Kidney (tissue), 2 donors: ENCODE results near the genes FGD1, RRAGB, FAAH2 and LAS1L.

DNA sequence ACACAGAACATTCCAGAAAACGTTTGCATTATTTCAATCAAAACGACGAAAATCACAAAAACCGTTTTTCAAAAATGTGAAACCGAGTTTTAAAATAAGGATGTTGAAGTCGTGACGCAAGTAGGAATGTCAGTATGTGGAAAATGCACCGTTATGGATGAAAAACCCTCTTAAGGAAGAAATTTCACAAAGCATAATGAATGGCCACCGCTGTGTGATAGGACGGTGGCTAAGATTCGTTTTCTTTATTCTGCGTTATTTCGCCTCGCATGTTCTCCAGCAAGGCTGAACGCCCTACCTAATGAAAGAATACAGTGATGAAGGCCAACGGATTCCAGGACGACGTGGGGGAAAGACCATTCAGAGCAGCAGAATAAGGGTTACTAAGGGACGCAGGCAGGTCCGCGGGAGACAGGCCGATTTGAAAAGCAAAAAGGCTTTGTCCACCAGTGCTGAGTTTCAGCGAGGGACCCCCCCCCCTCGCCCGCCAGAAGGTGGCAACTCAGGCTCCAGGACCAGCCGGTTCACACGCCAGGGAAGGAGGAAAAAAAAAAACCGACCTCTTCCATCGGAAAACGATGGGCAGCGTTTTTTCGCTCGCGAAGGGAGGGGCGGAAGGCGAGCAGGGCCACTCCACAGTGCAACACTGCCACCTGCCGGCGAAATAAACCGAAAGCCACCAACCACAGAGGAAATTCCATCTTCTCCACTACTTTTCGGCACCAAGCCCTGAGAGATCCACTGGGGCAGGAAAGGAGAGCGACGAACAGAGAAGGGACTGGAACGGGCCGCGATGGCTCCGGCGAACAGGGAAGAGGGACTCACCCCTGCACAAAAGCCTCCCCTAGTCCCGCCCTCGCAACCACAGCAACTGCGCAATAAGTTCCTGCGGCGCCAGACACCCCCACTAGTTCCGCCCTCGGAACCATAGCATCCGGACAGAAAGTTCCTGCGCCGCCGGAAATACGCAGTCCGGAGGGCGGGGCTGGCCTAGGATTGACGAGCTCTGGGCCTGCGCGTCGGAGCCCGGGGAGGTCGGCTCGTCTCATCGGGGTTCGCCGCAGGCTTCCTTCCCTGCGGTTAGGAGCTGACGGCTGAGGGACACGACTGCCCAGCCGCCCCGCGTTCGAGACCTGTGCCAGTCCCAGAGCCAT lies 23.7 kb downstream of the FAM156A start:
- PRO-cap, result unidirectional peak, minus-strand start at position 530 of the sequence; bidirectional peak, plus-strand start at position 1,011 of the sequence, minus-strand start at position 846 of the sequence
- RRBS, result 0% methylated on average over 3 of the region's 78 CpGs

GRCh38 chrX:52990020-52990444 lies 31.7 kb upstream of the FAM156A start:
- PRO-cap, result no peak
- RRBS, result no CpG with 5 or more reads among the region's 4 CpGs

- PRO-cap, result no peak
- RRBS, result no CpG with 5 or more reads among the region's 21 CpGs
These were observed 2.6 kb downstream of the TSPYL2 start for GRCh38 chrX:53084348-53085547.

DNA sequence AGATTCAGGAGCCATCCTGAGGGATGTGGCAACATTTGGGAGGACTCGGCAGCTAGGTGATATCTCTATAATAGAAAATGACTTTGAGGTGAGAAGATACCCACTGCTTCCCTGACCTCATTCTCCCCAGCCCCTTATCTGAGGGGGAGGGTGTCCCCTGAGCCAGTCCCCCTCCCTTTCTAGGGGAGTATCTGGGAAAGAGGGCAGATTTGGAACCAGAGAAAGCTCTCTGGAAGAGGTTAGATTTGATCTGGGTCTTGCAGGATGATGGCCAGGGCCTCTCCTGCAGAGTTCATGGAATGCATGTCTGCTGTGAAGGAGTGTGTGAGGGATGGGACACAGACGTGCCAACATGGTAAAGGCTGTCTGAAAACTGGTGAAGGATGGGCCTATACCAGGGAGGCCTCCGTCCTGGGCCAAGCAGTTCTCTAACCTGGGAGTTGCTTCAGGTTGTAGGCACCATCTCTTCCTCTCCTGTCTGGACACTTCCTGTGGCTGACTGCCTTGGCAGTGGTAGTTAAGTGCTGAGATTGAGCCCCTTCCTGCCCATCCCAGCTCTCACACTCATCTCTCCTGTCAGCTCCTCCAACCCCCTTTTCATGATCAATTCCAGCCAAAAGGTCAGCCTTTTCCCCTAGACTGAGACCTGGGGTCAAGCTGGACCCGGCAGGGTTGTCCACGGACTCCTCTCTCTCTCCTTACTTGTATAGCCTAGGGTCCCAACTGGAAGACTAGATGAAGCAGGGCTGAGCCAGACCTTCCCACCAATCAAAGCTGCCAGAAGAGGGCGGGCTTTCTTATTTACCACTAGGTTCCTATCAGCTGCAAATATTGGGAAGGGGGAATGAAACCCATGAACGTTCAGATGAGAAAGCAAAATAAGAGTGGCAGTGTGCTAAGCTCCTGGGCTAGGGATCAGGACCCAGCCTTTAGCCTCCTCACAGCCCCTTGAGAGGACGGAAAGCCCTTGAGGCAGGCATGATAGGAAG lies 34.7 kb downstream of the KDM5C start:
- PRO-cap, result unidirectional peak, minus-strand start at position 178 of the sequence; unidirectional peak, minus-strand start at position 571 of the sequence
- RRBS, result no CpG with 5 or more reads among the region's 8 CpGs

DNA sequence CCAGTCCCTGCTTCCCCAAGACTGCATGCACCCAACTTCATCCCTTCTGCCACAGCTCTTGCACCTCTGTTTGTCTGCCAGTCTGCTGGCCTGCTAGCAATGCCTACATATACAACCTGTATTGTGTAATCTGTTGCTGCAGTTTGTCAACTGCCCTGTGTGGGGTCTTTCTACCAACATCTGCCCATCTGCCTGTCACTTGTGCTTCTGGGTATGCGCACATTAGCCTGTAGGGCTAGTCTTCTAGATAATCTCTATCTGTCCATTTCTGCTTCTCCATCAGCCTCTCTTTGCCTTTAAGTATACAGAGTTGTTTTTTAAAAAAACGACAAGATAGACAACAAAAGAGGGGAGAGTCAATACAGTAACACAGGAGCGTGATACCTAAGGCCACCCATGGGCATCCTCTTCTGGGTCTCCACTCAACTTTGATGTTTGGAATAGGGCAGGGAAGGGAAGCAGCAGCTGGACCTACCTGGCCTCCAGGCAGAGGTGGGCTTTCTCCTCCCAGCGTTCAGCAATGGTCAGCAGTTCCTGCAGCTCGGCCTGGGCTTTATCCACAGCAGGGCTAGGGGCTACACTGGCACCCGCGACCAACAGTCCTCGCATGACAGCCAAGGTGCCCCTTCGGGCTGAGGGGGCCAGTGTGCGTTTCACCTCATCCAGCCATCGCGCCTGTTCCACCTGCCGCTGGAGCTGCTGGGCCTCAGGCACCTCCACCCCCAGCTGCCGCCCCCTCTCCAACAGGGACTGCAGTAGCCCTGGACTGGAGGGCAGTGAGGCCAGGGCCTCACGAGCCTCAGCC lies 28.6 kb downstream of the KDM5C start:
- PRO-cap, result unidirectional peak, minus-strand start at position 289 of the sequence
- RRBS, result no CpG with 5 or more reads among the region's 15 CpGs

DNA sequence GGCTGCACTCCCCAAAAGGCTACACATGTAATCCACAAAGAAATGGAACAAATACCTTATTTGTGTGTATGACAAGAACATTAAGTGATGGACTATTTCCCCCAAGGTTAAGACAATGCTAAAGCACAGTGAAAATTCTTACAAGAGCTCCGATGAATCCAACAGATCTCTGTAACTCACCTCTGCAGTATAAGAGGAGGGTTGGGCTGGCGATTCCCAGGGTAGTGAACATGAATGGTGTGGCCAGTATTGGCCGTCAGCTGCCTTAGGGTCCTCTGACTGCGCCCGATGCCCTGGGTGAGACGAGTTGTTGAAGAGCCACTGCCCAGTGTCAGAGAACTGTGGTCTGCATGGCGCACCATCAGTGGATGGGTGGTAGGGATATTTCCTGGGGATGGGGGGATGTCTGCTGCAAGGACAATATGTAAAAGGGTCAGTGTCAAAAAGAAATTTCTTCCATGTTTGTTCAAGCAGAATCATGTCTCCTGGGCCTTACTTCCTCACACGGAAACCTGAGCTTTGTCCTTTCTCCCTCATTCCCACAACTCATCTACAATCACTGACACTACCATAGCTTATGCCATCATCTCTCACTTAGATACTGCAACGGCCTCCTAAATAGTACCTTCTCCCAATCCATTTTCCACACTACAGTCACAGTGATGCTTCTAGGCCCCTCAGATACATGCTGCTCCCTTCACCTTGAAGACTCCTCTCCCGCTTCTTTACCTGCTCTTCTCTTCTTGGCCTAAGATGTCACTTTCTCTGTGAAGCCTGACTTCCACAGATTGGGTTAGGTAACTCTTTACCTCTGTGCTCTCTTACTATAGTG lies 126.1 kb upstream of the HSD17B10 start:
- PRO-cap, result no peak
- RRBS, result no CpG with 5 or more reads among the region's 10 CpGs

DNA sequence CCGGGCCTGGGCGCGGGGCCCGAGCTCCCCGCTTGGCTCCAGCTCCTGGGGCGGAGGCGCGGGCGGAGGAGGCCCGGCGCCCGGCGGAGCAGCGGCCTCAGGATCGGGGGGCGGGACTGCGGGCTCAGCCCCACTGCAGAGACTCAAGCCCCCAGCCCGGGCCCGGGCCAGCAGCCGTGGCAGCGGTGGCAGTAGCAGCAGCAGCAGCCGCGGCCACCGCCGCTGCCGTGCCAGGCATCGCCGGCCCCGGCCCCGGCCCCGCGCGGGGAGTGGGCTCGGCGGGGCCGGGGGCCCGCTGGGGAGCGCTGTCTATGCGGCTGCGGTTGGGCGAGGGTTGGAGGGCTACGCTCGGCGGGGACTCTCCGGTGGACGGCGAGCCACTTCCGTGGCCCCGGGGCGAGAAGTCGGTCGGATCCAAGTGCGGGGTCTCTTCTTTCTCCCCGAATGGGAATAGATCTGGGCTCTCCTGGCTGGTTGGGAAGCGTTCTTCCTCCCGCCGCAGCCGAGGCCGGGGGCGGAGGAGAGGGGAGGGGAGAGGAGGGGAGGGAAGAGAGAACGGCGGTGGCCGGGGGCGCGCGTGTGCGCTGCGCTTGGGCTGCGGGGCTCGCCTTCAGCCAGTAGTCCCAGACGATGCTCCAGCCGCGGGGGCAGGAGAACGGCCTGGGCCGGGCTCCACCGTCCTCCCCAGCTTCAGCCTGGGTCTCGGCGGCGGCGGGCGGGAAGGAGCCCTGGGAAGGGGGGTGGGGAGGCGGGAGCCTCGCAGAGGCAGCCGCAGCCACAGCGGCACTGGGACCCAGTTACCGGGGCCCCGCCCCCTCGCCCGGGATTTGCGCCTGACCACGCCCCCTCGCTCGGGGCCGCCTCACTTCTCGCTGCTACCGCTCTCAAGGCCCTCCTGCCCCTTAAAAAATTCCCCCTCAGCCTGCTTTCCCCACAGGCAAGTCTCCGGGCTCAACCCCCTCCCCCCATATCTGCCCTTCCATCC lies at the start of gene FGD1:
TSS of gene FGD1 (minus strand) at position 799 of the 985 bp plus-strand sequence.
- PRO-cap, result bidirectional peak, plus-strand start at position 549 of the sequence, minus-strand start at position 502 of the sequence; bidirectional peak, plus-strand start at position 694 of the sequence, minus-strand start at position 697 of the sequence; unidirectional peak, minus-strand start at position 799 of the sequence
- RRBS, result 17% methylated on average over 62 of the region's 97 CpGs

- PRO-cap, result no peak
- RRBS, result no CpG with 5 or more reads among the region's 1 CpG
These were observed 3.2 kb upstream of the FGD1 start for GRCh38 chrX:54499197-54499662.

DNA sequence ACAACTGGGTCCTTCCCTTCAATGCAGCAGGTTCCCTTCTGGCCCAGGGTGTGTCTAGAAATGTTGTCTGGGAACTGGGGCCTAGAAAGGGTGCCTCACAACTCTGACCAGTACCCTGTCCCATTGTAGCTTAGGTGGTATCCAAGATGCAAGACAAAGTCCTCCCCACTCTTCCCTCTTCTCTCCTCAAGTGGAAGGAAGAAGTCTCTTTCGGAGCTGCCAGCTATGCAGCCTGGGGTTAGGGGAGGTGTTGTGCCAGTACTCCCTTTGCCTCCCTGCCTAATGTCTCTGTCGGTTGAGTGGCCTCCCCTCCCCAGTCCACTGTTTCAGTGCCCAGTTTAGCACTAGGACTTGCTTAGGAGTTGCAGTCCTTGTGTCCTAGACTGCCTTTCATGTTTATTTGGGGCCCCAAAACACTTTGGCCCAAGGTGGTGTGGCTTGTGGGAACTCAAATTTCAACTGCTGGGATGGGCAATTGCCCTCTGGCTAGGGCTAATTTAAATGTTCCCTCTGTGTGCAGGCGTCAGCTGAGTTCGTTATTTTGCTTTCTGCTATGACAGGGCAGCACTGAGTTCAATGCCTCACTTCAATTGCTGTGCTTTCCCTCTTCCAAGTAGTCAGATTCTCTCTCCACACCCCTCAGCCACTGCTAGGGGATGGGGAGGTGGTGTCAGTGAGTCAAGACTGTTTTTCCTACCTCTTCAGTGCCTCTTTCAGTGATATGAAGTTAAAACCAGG lies 51.3 kb downstream of the ITIH6 start:
- PRO-cap, result no peak
- RRBS, result no CpG with 5 or more reads among the region's 4 CpGs

DNA sequence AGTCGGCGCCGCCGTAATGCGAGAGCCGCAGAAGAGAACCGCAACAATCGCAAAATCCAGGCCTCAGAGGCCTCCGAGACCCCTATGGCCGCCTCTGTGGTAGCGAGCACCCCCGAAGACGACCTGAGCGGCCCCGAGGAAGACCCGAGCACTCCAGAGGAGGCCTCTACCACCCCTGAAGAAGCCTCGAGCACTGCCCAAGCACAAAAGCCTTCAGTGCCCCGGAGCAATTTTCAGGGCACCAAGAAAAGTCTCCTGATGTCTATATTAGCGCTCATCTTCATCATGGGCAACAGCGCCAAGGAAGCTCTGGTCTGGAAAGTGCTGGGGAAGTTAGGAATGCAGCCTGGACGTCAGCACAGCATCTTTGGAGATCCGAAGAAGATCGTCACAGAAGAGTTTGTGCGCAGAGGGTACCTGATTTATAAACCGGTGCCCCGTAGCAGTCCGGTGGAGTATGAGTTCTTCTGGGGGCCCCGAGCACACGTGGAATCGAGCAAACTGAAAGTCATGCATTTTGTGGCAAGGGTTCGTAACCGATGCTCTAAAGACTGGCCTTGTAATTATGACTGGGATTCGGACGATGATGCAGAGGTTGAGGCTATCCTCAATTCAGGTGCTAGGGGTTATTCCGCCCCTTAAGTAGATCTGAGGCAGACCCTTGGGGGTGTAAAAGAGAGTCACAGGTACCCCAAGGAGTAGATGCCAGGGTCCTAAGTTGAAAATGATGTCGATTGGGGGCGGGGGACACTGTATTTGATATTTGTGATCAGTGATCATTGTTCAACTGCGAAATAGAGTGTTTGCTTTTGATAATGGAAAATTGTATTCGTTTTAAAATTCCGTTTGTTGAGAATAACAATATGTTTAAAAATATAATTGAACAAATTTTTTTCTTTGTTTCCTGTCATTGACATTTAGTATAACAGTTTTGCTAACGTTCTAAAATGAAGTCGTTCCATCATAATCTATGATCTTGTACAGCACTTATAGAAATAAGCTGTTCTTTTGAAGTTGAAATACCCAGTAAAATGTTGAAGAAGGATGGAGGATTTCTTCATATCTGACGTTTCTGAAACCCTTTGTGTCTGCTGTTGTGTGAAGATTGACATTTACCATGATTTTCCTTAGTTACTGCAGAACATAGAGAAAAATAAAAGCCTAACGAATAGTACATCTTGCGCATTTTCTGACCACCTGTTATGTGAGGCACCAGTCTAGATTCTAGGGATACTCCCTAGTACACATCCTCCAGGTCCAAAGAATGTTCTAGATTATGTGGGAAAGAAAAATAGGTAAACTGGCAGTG lies 920 bp downstream of the MAGEH1 start:
- PRO-cap, result no peak
- RRBS, result 0% methylated on average over 1 of the region's 45 CpGs

DNA sequence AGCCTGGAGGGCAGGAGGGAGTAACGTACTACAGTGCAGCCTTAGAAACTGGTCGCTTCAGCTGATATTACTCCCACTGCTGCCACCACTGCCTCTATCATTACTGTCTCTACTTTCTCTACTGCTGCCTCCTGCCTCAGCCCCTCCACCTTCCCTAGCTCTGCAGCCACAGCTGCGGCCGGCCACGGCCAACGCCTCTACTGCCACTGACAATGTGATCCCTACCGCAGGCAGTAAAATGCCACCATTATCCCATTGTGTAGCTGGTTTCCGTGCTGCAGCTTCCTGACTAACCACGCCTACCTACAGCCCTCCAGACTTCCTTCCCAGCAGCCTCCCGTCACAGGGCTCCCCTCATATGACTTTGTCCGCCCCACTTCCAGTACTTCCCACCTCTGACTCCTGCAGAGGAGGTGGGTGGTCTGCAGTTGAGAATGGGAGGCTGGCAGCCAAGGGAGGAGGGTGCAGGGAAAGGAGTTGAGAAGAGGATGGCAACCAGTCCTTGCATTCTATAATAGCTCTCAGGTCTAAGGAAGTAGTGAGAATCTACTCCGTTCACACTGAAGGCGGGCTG lies 32.9 kb upstream of the USP51 start:
- PRO-cap, result no peak
- RRBS, result no CpG with 5 or more reads among the region's 13 CpGs

GRCh38 chrX:55717268-55717998 lies at the start of gene RRAGB:
Gene RRAGB, plus strand, starts transcription at chrX:55717749.
- PRO-cap, result bidirectional peak, plus-strand start at chrX:55717774, minus-strand start at chrX:55717501
- RRBS, result 24% methylated on average over 6 of the region's 35 CpGs

- PRO-cap, result bidirectional peak, plus-strand start at chrX:56229215, minus-strand start at chrX:56229154
- RRBS, result no CpG with 5 or more reads among the region's 2 CpGs
These were observed 3.3 kb upstream of the KLF8 start for GRCh38 chrX:56228825-56229335.

- PRO-cap, result no peak
- RRBS, result no CpG with 5 or more reads among the region's 1 CpG
These were observed 24.5 kb downstream of the NBDY start for GRCh38 chrX:56753099-56754288.

- PRO-cap, result no peak
- RRBS, result no CpG with 5 or more reads among the region's 5 CpGs
These were observed 88.2 kb downstream of the NBDY start for GRCh38 chrX:56817258-56817728.

- PRO-cap, result no peak
- RRBS, result no CpG with 5 or more reads among the region's 24 CpGs
These were observed at the start of gene FAAH2 for GRCh38 chrX:57286331-57287551. Gene FAAH2, plus strand, starts transcription at chrX:57286706.

DNA sequence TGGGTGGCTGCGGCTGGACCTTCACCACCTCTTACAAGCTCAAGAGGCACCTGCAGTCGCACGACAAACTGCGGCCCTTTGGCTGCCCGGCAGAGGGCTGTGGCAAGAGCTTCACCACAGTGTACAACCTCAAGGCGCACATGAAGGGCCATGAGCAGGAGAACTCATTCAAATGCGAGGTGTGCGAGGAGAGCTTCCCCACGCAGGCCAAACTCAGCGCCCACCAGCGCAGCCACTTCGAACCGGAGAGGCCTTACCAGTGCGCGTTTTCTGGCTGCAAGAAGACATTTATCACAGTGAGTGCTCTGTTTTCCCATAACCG lies 1.1 kb downstream of the ZXDB start:
- PRO-cap, result no peak
- RRBS, result no CpG with 5 or more reads among the region's 16 CpGs

- PRO-cap, result no peak
- RRBS, result no CpG with 5 or more reads among the region's 4 CpGs
These were observed 9.3 kb downstream of the ZXDA start for GRCh38 chrX:57900894-57901492.

DNA sequence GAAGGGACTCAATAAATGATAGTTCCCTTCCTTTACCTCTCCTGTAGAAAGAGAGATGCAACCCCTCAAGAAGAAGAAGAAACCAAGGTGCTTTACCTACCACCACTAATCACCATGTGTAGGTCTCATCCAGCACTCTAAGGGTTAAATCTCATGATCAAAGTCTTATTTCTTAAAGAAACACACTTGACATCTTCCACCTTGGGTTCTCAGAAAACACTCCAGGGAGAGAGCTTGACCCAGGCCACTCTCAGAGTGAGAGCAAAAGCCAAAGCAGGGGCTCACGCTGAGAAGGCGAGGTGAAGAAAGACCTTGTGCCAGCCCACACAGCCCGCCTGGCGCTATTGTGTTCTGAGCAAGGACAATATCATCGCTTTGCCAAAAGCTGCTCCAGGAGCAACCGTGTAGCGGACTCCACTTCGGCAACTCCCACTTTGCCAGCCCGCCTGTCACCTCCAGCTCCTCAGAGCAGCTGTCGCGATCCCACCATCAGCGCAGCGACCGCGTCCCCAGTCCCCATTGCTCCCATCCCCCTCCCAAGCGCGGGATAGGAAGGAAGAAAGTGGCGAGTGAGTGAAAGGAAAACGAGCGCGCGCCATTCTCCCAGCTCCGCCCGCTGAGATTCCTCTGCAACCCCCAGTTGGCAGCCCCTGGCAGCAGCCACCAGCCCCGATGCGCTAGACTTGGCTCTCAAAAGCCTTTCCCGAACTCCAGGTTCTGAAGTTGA lies 856 bp downstream of the ZC4H2 start:
- PRO-cap, result no peak
- RRBS, result no CpG with 5 or more reads among the region's 27 CpGs

DNA sequence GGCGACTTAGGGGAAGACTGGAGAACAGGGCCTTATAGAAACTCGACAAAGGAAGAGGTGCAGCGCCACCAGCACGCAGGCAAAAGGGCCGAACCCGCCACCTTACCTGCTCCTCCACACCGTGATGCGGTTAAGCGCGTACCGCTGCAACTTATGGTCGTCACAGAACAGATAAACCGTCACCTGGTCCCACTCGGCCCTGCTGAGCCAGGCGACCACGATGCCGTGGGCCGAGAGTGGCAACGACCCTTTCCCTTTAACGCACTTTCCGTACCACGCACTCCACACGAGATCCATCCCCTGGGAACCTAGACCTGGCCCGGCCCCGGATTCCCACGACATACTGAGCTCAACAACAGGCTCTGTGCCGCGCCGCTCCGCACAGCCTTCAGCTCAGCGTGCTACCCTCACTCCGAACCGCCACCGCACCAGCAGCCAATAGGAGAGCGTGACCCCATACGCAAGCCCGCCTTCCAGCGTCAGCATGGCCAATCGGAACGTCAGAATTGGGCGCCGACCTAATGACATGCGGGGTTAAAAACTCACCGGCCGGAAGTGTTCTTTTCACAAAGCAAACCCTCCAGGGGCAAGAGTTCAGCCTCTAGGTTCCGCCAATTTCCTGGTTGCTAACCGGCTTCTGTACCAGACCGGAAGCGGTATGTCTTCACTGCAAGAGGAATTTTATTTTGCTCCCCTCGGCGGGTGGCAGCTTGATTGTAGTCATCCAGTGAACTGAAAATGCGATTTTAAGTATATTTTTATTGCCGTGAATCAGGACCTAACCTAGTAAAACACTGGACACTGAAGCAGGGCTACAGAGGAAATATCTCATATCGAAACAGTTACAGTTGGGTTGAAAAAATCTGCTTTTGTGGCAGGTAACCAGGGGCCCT lies at the start of gene LAS1L:
TSS of gene LAS1L (minus strand) at position 414 of the 893 bp plus-strand sequence.
- PRO-cap, result bidirectional peak, plus-strand start at position 645 of the sequence, minus-strand start at position 433 of the sequence
- RRBS, result 26% methylated on average over 3 of the region's 54 CpGs